Endothelial cell (in vitro differentiated cells): ENCODE data around the genes NLRC4, CRIM1 and FEZ2.

DNA sequence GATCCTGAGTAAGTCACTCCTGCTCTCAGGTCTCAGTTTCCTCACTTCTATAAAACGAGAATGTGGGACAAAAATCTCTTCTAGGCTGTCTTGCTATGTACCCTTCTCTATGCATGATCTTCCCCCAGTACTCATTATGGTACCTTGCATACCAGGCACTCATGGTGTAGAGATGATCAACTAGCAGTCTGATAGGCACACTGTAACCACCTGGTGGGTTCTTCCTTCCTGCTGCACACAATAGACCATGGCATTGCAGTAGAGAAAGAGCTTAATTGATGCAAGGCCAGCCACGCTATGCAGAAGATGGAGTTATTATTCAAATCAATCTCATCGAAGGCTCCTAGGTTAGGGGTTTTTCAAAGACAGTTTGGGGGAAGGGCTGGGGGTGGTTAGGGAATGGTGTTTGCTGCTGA is 59.3 kb downstream of the EHD3 start:
- PRO-cap: no peak

DNA sequence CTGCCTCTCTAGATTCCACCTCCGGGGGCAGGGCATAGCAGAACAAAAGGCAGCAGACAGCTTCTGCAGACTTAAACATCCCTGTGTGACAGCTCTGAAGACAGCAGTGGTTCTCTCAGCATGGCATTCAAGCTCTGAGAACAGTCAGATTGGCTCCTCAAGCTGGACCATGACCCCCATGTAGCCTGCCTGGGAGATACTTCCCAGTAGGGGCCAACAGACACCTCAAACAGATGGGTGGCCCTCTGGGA is 75.0 kb upstream of the XDH start:
- PRO-cap: bidirectional peak, plus-strand start at position 74 of the sequence, minus-strand start outside the sequence

DNA sequence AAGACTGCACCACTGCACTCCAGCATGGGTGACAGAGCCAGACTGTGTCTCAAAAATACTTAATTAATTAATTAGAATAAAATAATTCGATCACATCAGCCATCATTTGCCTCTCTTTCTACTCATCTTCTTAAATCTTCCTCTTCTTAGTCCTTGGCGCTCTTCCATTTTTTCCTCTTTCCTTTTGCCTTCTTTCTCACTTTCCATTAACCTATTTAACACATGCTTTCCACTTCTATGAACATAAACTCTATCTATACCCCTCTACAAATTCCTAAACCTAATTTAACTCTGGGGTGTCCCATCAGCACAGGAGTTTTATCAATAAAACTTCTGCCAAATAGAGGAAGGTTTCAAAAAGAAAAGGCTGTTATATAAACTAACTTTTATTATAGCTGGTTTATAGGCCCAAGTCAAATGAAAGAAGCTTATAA is 80.6 kb downstream of the MEMO1 start:
- PRO-cap: no peak

- PRO-cap: no peak
These were observed 29.1 kb upstream of the SLC30A6 start for GRCh38 chr2:32136172-32137313.

- PRO-cap: no peak
These were observed at the start of gene NLRC4 for GRCh38 chr2:32264663-32265194. Gene NLRC4 (minus strand): TSS chr2:32264886.

DNA sequence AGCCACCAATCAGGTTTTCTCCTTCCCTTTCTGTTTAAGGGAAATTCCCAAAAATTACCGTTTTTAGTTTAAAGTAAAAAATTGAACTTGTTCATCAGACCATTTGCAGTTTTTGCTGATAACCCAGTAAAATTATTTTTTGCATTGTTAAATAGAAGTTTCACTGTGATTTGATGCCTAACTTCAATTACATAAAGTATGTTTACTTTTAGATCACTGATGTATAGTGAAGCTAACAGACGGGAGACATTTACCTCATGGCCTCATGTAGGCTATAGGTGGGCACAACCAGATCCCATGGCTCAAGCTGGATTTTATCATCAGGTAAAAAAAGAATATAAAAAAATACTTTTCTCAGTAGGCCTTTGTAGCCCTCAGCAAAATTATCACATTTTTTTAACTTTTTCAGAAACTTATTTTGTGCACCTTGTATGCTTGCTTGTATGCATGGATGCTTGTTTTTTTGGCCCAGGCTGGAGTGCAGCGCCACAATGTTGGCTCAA is 35.1 kb downstream of the BIRC6 start:
- PRO-cap: no peak

- PRO-cap: no peak
These were observed 44.4 kb downstream of the BIRC6 start for GRCh38 chr2:32401084-32401822.

DNA sequence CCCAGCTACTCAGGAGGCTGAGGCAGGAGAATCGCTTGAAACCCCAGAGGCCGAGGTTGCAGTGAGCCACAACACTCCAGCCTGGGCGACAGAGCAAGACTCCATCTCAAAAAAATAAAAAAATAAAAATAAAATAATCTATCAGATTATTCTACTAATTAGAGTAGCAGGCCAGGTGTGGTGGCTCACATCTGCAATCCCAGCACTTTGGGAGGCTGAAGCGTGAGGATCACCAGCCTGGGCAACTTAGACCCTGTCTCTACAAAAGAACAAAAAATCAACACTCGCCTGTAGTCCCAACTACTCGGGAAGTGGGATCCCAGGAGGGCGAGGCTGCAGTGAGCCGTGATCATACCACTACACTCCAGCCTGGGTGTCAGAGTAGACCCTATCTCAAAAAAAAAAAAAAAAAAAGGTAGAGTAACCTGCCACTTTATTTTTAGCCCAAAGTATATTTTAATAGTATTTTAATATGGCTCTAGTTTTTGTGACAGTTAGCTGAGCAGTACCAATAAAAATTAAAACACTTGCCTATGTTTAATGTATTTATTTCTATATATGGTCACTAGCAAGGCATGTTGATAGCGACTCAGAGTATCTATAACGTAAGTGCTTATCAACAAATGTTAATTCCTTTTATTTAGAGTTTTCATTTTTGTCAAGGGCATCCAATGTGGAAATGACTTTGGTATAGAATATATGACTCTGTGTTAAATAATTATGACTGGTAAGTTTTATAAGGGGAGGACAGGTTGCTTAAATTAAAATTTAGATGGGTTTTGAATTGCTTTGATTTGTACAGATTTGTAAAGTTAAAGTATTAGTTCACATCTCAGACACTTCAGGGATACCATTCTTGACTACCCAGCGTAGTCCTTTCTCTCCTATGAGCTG is 72.1 kb upstream of the TTC27 start:
- PRO-cap: no peak

- PRO-cap: bidirectional peak, plus-strand start at chr2:33439571, minus-strand start at chr2:33439444; bidirectional peak, plus-strand start at chr2:33439816, minus-strand start at chr2:33439722
These were observed 37.1 kb upstream of the RASGRP3 start for GRCh38 chr2:33439085-33440037.

- PRO-cap: no peak
These were observed 1.0 kb downstream of the RASGRP3 start for GRCh38 chr2:33477283-33478095.

DNA sequence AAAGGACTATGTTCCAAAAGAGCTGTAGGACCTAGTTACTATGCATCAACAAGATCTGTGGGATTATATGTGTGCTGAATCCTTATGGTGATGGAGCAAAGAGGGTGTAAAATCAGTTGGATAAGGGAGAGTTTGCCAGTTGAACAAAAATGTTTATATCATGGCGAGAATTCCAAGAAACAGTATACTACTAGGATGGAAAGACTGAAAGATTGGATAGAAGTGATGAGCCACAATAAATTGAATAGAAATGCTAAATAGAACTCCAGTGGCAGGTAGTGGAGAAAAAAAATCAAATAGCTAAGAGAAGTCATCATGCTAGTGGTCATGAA is 710.4 kb upstream of the CRIM1 start:
- PRO-cap: no peak

GRCh38 chr2:36355653-36356662 is at the start of gene CRIM1:
Gene CRIM1 (plus strand): TSS chr2:36355778.
- PRO-cap: bidirectional peak, plus-strand start at chr2:36355778, minus-strand start at chr2:36355561; bidirectional peak, plus-strand start at chr2:36356032, minus-strand start at chr2:36355985; bidirectional peak, plus-strand start at chr2:36356485, minus-strand start at chr2:36356401; bidirectional peak, plus-strand start at chr2:36356816, minus-strand start at chr2:36356583

GRCh38 chr2:36392583-36393217 is 37.1 kb downstream of the CRIM1 start:
- PRO-cap: no peak

DNA sequence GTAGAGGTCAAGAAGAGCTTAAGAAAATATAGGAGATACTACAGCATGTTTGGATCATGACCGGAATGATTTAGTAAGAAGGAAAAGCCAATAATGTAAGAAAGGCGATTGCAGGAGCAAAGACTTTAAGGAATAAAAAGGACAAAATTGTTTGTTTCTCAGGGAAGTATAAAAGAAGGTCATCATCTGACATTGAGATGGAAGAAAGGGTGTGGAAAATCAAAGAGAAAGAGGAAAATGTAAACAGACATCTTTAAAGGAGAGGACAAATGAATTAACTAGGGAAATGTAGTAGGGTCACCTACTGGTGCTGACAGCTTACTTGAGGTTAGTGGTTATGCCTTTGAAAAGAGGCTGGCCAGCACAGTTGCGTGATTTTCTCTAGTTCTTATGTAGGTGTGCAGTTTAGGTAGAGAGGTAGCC is 44.1 kb downstream of the CRIM1 start:
- PRO-cap: no peak

DNA sequence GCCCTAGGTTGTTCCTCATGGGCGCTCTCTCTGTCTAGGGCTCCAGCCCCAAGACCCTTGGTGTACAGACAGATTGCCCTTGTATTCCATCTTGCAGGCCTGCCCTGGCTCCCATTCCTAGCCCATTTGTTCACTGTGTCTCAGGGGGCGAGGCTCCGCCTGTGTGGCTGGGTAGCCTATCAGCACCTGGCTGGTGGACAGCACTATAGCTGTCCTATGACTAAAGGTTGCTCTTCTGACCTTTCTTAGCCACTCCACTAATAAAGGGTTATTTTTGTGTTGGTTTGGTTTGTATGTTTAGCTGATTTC is 72.1 kb downstream of the CRIM1 start:
- PRO-cap: no peak

DNA sequence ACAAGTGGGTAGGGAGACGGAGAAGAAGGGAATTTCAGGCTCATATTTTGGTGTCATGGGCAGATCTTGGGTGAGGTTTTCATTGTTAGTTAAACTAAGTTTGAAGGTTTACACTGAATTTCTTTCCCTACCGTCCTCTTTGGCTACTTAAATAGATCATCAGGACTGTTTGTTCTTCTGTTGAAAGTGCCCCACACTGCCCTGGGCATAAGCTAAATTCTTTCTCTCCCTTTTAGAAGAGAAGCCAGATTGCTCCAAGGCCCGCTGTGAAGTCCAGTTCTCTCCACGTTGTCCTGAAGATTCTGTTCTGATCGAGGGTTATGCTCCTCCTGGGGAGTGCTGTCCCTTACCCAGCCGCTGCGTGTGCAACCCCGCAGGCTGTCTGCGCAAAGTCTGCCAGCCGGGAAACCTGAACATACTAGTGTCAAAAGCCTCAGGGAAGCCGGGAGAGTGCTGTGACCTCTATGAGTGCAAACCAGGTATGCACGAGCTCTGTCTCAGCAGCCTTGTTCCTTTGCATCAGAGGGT is 85.5 kb downstream of the CRIM1 start:
- PRO-cap: no peak

DNA sequence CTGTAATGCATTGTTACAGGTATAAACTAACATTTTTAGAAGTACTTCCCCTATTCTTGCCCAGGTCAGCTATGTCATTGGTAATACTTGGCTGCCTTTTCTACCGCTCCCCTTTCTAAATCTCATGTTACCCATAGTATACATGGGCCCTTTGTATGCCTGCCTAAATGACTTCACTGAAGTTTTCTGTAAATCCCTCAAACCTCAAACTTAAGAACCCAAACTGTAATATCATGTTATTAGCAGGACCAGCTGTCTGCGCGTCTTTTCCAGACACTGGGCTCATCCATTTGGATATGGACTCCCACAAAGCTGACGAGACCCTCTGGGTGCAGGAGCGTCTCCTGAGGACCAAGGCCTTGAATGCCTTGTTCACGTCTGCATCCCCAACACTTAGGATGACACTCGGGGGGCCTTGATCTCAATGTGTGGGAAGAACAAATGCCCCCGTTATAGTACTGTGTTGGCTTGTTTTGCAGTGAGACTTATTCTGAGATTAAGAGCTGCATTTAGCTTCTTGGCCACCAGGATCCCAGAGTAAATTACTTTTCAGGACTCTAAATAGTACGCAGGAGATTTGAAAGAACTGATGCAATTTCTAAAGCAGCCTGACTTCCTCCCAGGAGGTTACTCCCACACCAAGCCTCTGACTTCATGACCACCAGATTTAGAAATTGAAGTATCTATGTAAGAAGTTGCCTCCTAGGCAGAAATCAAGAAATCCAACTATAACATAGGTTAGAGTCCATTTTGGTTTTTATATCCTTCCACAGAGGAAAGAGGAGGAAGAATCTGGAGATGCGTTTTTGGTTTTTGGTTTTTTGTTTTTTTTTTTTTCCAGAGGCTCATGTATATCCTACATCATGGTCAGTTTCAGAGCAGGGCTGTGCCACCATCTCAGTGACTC is 67.1 kb downstream of the FEZ2 start:
- PRO-cap: no peak

DNA sequence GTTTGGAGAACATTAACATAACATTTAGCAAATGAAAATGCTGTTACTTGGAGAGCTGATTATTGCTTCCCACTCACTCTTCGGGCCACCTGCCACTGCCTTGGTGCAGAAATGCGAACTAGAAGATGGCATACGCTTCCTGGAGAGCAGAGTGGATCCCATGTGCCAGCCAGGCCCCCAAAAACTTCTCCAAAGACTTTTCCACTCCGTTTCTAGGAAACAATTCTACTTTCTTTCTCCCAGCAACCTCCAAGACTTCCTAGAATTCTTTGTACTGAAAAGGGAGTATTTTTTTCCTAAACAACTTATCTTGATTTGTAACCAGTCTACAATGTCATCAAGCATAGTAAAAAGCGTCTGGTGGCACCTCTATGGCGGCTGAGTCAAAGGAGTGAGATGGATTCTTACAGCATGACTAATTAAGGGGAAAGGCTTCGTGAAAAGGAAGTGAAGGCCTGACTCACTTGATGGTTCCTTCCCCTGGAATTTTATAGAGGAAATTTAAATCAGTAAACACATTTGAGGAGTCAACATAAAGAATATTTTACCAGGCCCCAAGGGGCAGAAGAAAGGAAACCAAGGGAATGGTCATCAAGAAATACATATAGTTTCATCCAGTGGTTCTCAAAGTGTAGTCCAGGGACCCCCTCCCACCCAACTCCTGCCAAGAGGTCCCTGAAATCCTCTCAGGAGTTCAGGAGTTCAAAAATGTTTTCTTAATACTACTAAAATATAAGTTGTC is 36.5 kb downstream of the FEZ2 start:
- PRO-cap: bidirectional peak, plus-strand start at position 352 of the sequence, minus-strand start at position 385 of the sequence

DNA sequence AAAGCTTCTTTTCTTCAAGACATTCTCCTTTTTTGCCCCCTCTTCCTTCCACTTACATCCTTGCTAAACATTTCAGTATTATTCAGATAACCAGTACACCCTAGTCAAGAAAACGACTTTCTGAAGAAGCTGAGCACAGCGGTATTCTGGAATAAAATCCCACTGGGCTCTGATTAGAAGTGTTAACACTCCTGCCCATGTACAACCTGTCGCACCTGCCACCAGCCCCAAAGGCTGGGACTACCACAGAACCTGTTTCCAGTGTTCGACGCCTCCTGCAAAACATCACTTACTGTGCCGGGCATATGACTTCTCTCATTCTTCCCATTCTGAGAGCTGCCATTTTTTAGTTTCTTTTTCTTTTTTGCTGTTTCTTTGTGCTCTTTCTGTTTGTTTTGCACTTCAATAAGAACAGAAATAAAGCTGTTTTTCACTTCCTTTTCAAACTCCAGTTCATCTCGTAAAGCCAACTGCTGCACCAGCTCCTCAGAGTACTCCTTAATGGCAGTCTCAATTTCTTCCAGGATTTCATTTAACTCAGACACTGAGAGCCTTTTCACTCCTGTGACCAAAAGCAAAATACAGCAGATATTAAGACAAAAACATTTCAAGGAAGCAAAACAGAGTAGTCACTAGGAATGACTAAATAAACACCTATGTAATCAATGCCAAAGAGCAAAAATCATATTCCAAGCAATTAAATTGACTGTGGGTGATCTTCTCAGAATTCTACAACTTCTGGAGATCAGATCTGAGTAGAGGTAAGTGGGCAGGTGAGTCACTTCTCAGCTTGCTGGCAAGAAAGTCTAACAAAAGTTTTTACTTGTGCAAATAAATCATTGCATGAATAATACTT is 19.4 kb downstream of the FEZ2 start:
- PRO-cap: no peak

DNA sequence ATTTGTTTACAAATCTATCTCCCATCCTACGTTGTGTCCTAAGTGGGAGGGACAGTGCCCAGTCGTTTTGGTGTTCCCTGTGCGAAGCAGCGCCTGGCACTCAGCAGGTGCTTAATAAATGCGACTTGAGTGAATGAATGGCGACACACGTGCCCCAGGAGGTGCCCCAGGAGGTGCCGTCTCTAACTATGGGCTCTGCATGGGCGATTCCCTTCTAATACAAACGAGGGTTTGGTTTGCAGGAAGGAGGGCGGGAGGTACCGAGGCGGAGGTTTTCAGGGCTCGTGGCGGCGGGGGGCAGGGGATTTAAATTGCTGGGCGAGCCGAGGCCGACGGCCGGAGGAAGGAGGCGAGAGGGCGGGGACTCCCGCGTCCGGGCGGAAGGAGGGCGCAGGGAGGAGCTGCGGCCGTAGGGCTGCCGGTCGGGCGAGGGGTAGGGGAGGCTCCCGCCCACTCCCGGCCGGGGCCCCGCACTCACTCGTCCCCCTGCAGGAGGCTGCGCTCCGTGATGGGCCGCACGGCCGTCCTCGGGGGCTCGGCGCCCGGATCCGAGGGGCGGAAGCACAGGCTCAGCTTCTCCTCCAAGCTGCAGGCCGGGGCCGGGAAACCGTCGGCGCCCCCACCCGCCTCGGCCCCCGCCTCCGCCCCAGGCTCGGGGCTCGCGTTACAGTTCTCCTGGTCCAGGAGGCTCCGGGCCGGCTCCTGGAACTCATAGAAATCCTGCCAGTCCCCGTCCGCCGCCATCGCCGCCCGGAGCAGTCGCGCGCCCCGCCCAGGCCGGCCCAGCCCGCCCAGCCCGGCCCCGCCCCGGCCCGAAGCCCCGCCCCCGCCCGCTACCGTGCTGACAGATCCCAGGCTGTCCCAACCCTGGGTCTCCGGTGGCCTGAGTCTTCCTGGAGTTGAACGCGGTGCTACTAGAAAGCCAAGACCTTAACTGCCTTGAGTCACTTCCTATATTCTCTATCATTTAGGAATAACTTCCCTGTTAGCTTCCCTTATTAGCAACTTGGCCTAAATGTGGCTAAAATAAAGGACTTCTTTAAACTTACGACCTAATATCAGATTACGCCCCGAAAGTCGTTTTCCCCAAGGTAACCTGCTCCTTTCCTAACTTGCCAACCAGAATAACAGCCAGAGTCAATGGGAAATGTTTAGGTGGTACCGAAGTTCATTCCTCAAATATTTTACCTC is at the start of gene FEZ2:
TSS of gene FEZ2 (minus strand) at position 770 of the 1,191 bp plus-strand sequence.
- PRO-cap: bidirectional peak, plus-strand start at position 416 of the sequence, minus-strand start at position 313 of the sequence; bidirectional peak, plus-strand start at position 886 of the sequence, minus-strand start at position 760 of the sequence